Hair follicle dermal papilla cell (primary cell): Measurements from ENCODE around the genes RRAGD and LYRM2.

- CAGE, long polyA plus RNA: no peak
Measured at GRCh38 chr6:89021638-89022146, 58.3 kb upstream of the RNGTT start.

DNA sequence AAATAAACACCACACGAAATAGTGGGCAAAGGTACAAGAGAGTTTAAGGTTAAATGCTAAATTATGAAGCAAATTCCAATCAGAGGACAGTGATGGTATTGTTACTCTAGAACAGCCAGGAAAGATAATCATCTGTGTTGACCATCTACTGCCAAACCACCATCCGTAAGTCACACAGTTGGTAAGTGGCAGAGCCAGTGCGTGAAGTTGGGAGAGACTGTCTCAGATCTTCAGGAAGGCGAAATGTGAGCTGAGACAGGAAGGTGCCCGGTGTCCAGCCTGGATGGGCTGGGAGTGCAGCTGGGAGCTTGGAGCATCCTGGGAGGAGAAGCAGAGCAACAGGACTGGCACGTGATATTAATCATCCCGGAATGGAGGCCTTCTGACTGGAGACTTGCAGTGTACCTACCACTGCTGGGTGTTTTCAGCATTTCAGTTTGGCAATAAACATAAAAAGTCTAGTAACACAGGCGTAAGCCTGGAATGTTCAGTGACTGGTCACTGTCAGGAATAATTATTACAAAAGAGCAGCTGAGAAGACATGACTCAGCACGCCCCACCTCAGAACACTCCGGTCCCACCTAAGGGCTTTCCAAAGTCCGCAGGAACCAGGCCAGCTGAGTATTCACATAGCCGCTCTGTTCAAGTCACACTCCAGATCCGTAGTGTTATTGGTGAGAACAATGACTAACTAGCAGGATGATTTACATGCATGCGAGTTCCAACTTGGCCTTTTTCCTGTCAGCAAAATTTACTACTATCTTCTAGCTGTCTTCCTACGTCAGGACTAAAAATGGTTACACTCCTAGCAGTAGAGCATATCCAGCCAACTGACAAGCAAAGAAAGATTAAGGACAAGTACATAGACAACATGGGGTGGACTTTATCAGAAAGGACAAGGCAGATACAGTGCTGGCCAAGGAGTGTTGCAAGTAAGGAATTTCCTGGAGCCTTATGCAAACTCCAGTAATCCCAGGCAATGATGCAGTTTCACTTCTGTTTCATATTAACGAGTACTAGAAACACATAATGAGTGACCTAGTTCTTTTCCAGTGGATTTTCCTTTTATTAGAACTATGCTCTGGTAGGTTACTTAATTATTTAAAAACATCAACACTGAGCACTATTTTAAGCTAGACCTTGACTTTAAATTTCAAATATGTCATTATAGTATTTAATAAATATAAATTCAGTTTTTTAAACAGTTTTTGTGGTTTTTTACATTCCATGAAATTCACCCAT lies 45.0 kb upstream of the PNRC1 start:
- CAGE, long polyA plus RNA: no peak

GRCh38 chr6:89070940-89071447 lies 9.6 kb upstream of the PNRC1 start:
- CAGE, long polyA plus RNA: no peak

GRCh38 chr6:89084962-89085212 lies 4.3 kb downstream of the PNRC1 start:
- CAGE, long polyA plus RNA: no peak

DNA sequence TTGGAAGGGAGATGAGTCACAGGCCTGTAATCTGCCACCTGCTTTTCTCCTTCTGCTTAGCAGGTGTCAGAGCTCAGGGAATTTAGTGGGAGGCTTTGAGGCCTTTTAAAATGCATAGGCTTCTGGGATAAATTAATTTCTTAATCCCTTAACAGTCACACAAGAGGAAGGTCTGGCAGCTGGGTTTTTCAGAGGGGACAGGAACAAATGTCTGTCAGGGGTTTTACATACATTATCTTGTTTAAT lies 17.0 kb downstream of the GABRR2 start:
- CAGE, long polyA plus RNA: no peak

DNA sequence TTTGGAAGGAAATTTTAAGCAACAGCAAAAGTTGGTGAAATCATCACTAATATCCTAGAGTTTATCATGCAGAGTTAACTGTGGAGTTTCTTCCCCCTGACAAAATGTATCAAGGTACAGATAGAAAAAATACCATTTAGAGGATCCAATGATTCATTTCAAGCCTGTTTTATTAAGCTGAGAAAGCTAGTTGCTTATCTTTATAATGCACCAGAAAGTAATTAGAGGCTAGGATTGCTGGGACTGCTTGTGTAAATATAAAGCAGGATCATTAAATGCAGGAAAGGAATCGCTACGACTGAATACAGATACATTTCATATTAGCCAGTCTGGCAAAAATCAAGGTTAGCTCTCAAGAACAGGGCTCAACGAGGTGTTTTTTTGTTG lies 916 bp downstream of the UBE2J1 start:
- CAGE, long polyA plus RNA: no peak

DNA sequence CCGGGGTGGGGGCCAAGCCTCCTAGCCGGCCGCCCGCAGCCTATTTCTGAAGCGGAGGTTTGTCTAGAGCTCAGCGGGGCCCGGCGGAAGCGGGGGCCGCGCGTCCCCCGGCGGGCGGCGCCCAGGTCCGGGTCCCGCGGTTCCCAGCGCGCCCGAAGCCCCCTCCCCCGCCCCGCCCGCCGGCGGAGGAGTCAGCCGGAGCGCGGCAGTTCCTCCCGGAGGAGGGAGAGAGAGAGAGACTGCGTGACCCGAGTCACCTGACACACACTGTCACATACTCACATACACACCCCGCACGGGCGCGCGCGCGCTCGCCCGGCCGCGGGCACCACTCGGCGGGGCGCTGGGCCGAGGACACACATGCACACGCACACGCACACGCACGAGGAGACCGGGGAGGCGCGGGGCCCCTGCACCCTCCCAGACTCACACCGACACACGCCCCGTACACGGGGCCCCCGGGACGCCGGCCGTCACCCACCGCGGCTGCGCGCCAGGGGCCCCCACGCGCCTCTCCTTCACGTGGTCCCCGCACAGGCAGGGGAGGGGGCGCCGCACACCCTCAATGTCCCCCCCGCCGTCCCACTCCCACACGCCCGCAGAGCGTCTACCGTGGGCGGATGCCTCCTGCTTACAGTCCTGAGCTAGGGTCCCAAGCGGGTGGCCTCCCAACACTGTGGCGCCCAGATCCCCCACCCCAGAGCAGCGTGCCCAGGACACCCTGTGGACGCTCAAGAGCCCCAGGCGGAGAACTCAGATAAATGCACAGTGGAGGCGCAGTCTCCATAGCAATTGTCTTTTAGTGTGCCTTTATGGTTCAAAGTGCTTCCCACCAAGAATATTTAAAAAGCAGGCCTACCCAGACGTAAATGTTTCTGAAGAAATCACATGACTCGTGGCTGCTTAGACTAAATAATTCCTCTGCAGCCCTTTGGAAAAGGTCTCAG lies at the start of gene RRAGD:
TSS of gene RRAGD (minus strand) at position 241 of the 947 bp plus-strand sequence.
- CAGE, long polyA plus RNA: no peak

- CAGE, long polyA plus RNA: no peak
Measured at GRCh38 chr6:89435999-89436618, 3.2 kb downstream of the ANKRD6 start.

DNA sequence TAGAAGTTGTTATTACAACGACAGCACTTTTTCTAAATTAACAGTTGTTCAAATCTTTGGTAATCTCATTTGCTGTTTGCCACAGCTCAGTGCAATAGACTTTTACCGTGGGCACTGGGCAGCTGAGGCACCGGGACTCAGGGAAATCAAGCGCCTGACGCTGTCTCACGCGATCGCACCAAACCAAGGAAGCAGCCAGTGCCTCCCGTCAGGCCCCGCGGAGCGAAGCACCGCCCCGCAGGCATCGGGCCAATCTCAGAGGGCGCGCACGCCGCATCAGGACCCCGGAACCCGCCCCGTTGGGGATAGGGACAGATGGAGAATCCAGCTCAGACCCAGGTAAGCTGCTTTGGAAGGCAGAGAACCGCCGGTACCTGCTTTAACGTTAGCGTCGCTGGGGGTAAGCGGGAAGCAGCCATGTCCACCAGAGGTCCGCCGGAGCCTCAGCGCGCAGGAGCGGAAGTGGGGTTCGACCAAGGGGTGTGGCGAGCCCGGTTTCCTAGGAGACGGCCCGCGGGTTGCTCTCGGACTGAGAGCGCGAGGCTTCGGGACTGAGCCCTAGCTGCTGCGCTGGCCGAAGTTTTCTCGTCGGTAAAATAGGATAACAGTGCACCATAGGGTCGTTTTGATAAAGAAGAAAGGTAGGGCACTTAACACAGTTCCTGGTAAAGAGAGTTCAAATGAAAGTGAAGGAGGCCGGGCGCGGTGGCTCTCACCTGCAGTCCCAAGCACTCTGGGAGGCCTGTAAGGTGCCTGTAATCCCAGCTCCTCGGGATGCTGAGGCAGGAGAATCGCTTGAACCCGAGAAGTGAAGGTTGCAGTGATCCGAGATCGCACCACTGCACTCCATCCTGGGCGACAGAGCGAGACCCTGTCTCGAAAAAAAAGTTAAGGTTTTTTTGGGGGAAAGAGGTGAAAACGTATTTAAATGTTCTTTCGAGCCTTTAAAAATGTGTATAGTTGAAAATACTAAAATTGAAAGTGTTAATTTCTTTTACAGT lies at the start of gene LYRM2:
TSS of gene LYRM2 (minus strand) at position 450 of the 1,001 bp plus-strand sequence.
- CAGE, long polyA plus RNA: no peak

DNA sequence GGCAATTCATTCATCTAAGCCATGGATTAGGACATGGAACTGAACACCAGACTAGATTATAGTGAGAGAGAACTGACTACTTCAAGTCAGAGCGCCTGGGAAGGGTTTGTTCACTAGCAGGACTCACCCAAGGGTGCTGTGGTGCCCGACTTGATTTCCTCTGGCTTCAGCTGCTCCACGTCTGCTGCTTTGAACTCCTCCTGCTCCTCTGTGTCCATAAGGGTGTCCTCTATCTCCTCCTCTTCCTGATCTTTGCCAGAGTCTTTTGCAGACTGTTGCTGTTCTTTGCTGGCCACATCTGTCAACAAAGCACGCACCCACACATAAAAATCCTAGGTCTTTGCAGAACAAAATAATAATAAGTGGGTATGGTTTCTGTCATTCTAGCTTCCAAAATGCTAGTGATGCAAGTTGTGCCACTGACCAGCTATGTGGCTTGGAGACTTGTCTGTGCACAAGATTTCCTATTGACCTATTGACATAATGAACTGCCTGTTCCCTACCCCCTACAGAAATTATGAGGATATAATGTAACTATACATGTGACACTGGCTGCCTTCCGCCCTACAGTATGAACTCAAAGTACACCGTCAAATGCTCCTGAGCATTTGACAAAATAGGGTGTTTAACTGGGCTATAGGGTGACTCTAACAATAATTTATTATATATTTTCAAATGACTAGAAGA lies 15.6 kb upstream of the LYRM2 start:
- CAGE, long polyA plus RNA: no peak

- CAGE, long polyA plus RNA: no peak
Measured at GRCh38 chr6:89817158-89818066, 2.2 kb downstream of the MDN1 start.

GRCh38 chr6:89829247-89830479 lies 10.1 kb upstream of the MDN1 start:
- CAGE, long polyA plus RNA: no peak

GRCh38 chr6:89910250-89910618 lies 16.0 kb downstream of the GJA10 start:
- CAGE, long polyA plus RNA: no peak

DNA sequence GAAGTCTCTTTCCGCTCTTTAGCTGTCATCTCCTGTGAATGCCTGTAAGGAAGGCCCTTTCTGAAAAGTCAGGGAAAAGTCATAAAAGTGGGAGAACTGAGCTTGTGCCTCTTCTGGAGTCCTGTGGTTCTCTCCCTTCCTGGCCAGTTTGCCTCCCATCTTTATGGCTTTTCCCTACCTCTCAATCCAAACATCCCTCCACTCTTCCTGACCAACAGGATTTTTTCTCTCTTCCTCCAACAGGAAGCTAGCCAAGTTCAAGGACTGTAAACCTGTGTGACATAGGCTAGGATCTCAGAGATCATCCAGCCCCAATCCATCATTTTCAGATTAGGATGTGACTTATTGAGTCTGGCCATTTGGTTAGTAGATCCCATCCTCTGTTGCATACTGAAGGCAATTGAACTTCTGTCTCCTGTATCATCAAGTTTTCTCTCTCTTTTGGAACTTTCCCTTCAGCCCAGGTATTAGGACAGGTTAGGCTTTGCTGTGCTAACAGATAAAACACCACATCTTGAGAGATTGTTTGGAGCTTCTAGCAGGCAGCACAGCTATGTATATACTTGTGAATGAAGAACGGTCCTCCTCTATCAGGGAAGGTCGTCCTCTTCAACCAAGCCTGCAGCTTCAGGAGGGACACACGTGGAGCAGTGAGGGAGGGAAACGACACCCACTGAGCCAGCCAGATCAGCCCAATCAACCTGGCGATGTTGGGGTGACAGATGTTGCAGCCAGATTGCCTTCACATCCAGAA lies 106.7 kb downstream of the GJA10 start:
- CAGE, long polyA plus RNA: no peak

DNA sequence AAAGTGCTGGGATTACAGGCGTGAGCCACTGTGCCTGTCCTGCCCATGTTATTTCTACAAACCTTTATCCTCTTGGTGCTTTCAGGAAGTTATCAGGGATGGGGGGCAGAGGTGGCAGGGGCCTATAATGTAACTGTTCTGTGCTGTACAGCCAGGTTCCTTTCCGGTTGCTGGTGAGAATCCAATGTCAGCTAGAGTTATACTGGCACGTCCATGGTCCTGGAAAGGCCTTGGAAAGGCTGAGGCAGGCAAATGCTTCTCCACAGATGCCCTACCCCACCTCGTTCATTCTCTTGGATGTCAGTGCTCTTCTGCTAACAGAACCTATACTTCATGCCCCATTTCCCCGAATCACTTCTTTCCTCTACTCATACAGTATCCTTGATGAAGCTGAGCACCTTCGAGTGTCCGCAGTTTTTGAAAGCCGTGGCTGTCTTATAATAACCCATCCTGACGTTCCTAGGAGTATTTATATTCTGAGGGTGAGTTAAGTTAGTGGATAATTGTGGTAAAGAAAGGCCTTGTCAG lies 153.0 kb downstream of the GJA10 start:
- CAGE, long polyA plus RNA: no peak

DNA sequence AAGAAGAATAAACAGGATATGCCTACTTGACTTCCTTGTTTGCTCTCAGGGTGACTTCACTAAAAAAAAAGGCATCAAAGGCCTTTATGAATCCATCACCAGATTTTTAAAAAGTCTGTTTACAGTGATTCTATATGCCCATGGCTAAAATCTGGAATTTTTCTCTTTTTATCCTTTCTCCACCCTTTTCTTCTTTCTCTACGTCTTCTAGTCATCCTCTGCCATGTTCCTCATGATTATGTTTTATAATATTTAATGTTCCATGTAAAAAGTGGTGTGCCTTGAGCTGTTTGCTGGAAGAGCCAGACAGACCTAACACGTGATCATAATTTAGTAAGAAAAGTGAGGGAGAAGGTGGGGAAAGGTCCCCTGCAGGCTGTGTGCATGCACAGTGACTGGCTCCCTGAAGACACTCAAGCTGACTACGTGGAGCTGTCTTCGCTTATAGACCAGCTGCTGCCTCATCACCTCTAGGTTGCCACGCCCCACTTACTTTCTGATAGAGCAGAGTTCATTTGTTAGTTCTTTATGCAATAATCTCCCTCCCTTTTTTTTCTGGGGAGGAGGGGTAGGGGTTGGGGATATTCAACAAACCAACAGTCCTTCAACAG lies 157.5 kb downstream of the BACH2 start:
- CAGE, long polyA plus RNA: no peak

DNA sequence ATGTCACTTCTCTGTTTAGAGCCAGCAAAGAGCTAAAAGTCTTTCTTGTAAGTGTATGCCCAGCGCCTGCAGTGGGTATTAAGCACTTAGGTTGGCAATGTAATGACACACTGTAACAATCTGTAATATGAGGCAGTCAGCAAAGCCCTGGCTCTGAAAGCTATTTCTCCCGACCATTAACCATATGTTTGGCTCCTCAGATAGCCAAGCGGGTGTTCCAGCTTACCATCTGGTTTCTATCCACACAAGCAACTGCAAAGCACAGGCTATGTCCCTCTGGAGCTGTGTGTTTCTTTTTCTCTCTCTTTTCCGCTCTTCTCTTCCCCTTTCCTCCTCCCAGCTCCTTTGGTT lies 77.5 kb downstream of the BACH2 start:
- CAGE, long polyA plus RNA: no peak

DNA sequence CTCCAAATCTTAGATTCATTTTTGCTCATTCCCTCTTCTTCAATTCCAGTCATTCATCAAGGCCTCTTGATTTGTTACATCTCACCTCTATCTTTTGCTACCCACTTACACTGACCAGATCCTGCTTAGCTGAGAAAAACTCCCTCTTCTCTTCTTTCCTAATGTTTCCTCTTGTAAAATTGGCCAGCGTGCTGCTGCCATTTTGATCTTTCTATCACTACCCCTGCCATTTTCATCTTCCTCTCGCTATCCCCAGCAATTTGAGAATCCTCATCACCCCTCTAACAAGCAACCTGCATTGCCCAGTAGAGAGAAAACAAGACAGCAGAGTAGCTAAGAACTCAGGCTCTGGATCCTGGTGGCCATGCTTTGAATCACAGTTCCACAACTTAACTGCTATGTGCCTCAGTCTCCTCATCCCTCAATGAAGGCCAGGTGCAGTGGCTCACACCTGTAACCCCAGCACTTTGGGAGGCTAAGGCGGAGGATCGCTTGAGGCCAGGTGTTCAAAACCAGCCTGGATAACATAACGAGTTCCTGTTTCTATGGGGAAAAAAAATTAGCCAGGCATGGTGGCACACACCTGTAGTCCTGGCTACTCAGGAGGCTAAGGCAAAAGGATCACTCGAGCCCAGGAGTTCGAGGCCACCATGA lies 23.9 kb downstream of the BACH2 start:
- CAGE, long polyA plus RNA: no peak

- CAGE, long polyA plus RNA: no peak
Measured at GRCh38 chr6:90280954-90281400, 15.7 kb downstream of the BACH2 start.

- CAGE, long polyA plus RNA: no peak
Measured at GRCh38 chr6:90291460-90292076, 5.1 kb downstream of the BACH2 start.